SK-N-MC (cell line): ENCODE measurements around a stretch of chr11.

- RRBS: under 1% methylated on average over 12 of the region's 73 CpGs
These were observed 516 bp downstream of the ASCL2 start for GRCh38 chr11:2269847-2270296.

DNA sequence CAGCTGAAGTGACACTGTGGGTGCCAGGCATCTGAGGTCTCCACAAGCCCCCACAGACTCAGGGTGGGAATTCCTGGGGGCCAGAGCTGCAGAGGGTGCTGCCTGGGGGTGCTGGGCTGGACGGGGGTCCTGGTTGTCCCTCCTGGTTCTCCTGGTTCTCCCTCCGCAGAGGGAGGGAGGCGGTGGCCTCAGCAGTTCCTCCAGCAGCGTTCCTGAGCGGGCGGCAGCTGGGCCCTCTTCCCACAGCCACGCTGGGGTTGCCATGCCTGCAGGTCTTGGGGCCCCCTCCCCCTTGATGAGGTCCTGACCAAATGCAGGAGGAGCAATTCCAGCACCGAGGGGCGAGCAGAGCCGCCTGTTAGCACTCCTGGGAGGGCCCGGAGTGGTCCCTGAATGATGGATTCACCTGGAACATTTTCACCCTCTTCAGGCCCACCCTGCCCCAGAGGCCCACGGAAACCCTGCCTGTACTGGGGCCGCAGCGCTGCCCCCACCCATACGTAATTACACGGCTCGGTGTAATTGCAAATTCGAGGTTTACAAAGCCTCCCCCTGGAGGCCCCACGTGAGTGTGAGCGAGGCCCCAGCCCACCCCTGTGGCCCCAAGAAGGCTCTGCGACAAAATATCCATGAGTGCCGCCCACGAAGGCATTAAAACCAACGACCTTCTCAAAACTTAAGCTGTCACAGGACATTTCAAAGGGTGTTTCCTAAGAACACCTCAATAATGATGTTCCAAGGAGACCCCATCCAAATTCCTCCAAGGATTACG, 597 bp downstream of the C11orf21 start:
- RRBS: no CpG with 5 or more reads among the region's 25 CpGs

DNA sequence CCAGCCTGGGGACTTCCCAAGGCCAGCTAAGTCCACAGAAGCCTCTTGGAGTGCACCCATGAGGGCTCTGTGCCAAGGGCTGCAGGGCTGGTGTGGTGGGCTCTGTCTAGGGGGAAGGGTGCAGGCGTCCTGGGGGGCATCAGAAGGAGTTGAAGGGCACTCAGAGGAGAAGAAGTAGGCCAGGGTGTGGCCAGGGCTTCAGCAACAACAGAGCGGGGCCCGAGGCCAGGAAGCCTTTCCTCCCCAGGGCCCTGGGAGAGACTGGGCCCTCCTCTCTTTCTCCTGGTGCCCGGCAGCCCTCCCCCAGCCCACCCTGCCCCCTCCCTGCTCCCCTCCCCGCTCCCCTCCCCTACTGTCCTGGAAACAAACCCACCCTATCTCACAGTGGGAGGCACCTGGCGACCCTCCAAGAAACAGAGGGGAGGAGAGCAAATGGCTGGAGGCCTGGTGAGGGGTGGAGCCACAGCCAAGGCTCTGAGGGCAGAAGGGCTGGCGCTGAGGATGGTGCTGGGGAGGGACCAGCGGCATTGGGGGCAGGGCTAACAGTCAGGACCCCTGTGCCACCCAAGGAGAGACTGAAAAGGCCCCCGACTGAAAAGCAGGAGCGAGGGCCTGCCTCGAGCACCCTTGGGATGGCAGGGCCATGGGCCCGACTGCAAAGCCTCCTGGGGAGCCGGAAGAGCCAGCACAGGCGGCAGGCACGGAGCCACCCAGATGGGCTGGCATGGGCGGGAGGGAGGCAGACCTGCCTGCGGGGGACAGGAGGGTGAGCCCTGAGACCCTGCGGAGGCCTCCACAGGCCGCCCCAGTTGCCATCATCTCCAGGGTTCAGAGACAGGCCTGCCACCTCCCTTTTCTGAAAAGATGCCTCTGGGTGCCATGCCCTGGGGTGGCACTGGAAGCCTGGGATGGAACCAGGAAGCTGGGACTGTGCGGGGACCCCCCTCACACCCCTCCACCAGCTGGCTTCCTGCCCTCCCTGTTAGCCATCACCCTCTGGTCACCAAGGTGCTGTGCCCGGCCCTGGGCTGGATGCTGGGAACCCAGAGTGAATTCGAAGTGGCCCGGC, 13.4 kb downstream of the TSPAN32 start:
- RRBS: 100% methylated on average over 1 of the region's 23 CpGs

- RRBS: under 1% methylated on average over 26 of the region's 46 CpGs
These were observed 773 bp downstream of the CD81 start for GRCh38 chr11:2377849-2378317.

- RRBS: no CpG with 5 or more reads among the region's 9 CpGs
These were observed 9.5 kb downstream of the CD81 start for GRCh38 chr11:2386594-2386970.

DNA sequence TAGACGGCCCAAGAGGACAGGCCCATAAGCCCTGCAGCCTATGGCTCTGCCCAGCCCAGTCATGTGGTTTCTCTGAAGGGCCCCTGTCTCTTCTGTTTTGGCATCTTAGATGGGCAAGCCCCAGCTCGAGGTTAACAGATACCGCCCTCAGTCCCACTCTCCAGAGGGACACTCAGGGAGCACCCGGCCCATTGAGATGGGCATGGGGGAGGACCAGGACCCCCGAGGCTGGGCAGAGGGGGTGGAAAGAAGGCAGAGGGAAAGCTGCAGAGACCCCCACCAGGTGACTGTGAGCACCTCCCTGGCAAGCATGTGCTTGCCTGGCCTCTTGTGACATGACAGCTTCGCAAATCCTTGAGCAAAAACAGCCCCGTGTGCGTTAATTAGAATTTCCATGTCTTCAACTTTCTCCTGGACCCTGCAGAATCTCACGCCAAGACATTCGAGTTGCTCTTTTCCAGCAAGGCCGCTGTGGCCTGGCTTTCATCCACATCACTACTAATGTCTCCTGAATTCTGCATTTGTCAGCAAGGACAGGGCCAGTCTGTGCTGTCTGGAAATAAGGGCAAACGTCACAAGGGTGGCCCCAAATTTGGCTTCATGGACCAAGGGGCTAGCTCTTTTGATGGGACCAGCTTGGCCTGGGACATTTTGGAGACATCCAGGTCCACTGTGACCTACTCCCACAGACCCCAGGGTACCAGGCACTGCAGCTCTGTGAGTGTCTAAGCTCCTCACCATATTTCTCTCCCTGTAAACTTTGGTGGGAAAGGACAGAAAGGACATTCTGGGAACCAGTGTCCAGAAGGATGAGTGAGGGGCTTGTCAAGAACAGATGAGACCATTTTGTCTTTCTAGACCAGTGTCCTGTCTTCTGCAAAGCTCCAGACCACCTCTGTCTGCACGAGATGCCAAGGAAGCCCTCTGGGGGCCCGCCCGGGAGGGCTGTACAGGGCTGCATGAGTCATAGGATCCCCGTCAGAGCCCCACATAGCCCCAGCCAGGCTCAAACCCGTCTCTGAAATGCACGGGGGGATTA, 219.2 kb downstream of the CDKN1C start:
- RRBS: no CpG with 5 or more reads among the region's 18 CpGs

GRCh38 chr11:2696211-2696823, 189.3 kb downstream of the CDKN1C start:
- RRBS: no CpG with 5 or more reads among the region's 5 CpGs

DNA sequence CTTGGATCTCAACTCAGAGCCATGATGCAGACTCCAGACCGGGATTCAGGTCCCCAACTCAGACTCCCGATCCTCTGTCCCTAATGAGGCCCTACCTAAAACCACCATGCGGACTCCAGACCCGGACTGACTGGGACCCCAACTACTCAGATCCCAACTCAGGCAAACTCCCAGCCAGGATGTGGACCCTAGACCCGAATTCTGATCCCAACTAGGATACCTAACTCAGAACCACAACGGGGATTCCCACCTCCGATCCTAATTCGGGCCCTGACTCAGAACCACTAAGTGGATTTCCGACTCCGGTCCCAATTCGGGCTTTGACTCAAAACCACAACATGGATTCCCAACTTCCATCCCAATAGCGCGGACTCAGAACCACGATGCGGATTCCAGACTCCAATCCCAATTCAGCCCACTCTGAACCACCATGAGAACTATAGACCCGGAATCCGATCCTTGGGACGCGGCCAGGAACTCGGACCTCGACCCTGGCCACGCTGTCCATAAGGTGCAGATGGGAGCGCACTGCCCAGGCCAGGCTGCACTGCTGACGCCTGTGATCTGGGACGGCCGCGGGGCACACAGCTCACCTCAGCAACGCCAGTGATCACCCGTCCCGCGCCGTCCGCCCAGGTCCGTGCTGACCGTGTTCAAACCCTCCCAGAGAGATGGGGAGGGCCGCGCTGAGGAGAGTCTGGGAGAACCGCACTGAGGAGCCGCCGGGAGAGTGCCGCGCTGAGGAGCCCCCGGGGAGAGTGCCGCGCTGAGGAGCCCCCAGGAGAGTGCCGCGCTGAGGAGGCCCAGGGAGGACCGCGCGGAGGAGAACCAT, 186.6 kb downstream of the CDKN1C start:
- RRBS: 56% methylated on average over 10 of the region's 50 CpGs

GRCh38 chr11:2724887-2725412, 160.6 kb downstream of the CDKN1C start:
- RRBS: no CpG with 5 or more reads among the region's 16 CpGs

DNA sequence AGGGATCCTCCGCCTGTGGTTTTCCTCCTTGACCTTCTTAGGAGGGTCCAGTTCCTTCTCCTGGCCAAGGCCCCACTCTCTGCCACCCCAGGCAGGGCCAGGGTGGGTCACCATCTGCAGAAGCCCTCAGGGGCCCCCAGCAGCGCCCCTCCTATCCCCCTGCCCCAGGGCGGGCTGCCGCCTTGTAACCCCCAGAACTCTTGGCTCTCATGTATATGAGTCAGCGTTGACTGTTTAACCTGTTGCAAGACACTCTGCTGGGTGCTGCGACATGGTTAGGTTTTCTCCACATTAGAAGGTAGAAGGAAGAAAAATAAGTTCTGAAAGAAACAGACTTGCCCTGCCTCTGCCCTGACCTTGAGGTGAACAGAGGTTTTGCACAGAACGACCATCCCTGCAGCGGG, 143.8 kb downstream of the CDKN1C start:
- RRBS: no CpG with 5 or more reads among the region's 8 CpGs

GRCh38 chr11:2805458-2806137, 80.0 kb downstream of the CDKN1C start:
- RRBS: no CpG with 5 or more reads among the region's 18 CpGs

GRCh38 chr11:2836858-2837633, 48.5 kb downstream of the CDKN1C start:
- RRBS: 30% methylated on average over 2 of the region's 28 CpGs

DNA sequence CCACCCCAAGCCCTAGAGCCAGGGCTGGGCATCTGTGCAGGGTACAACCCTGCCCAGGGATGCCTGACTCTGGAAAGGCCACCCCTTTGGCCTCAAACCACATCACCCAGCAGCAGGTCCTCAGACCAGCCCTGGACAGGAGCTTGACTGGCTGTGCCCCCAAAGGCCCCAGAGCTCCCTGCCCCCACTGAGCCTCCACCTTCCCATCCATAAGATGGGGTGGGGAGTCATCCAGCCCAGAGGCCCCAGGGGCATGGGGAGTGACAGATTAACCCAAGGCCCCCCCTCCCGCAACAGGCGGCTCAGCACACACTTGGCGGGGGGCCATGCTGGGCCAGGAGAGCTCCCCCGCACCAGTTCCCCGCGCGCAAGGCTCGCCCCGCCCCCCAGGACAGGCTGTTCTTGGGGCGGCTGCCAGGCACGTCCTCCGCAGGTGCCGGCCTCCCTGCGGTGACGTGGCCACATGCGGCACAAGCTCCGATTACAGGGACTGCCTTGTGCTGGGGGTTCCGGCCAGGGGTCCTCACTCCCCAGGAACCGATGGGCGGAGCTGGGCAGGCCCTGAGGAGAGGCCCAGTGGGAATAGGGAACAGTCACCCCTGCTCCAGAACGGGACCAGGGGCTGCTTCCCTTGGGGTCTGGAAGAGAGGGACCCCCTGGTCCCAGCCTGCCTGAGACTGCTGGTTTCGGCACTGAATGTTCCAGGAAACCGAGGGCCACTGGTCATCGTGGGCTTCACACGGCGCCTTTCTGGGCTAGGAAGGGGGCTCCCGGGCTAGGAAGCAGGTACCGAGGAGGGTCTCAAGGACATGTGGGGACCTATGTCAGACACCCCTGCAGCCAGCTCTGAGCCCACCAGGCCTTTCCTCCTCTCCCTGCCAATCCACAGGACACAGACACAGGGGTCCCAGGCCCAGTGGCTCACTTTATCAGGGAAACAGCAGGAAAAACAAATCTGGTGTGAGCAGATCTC, 5.1 kb upstream of the CDKN1C start:
- RRBS: 41% methylated on average over 6 of the region's 28 CpGs

GRCh38 chr11:2911124-2911901, 9.2 kb downstream of the SLC22A18 start:
- RRBS: no CpG with 5 or more reads among the region's 20 CpGs

GRCh38 chr11:2913071-2914031, 11.3 kb downstream of the SLC22A18 start:
- RRBS: no CpG with 5 or more reads among the region's 27 CpGs

GRCh38 chr11:2927314-2927966, 1.8 kb downstream of the PHLDA2 start:
- RRBS: no CpG with 5 or more reads among the region's 13 CpGs

- RRBS: 12% methylated on average over 12 of the region's 34 CpGs
These were observed 1.1 kb downstream of the PHLDA2 start for GRCh38 chr11:2927967-2928743.

DNA sequence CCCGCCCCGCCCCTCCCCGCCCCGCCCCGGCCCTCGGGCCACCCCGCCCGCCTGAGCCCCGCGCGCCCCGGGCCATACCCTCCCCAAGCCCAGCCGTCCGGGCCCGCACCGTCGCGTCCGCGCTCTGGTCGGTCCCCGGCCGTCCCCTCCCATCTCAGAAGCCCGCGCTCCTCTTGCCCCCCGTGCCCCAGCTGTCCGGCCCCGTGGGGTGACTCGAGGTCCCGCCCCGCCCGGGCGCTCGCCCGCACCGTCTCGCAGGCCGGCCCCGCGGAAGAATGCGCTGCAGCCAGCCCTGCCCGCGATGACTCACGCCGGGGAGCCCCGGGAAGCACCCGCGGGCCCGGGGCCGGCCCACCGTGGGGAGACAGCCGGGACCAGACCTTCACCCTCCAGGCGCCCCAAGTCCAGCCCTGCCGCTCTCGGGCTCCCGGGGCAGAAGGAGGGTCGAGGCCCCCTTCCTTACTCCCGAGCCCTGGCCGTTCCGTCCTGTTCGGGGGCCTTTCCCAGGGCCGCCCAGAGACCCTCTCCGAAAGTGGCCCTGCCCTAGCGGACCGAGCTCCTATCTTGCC, 325 bp upstream of the PHLDA2 start:
- RRBS: 4% methylated on average over 41 of the region's 65 CpGs

- RRBS: no CpG with 5 or more reads among the region's 16 CpGs
These were observed 14.5 kb upstream of the PHLDA2 start for GRCh38 chr11:2943534-2944370.

DNA sequence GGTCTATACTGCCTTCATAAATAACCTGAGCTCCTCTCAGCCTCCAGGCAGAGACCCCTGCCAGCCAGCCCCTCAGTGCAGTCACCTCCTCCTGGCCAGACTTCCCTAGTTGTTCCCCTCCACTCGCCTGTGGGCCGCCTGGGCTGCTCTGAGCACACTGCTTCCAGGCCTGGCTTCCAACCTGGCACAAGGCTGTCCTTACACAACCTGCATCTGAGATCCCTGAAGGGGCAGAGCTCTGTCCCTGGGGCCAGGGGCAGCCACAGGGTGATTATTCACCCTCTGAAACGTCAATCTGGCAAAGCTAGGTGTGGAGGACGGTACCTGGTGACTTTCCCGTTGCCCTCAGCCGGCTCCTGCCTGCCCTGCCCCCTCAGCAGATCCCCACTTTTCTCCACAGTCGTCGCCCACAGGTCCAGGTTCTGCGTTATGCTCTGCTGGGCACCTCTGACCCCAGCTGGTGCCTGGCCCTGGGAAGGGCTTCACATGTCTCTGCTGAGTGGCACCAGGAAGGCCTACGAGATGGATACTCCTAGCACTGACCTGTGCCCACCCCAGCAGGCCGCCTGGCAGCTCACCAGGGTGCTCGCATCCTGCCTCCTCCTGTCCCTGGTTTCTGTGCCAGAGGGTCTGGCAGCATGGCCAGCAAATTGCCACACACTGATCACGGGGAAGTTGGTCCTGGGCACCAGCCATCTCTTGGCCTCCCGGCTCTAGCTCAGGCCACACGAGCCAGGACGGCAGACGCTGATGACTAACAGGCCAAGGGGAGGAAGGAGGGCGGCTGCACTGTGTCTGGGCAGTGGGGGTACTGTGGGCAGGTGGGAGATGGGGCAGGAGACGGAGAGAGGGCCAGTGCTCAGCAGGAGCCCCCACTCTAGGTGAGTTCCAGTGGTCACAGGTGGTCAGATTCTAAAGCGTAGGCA, 13.9 kb downstream of the CARS1 start:
- RRBS: no CpG with 5 or more reads among the region's 20 CpGs